ENCODE measurements around a stretch of chr11.

GRCh38 chr11:74138354-74139225 lies 32.2 kb downstream of the C2CD3 start:
- RRBS, 2 experiments = no CpG with 5 or more reads among the region's 7 CpGs

GRCh38 chr11:74319080-74319576 lies 7.7 kb upstream of the P4HA3 start:
- RRBS, 2 experiments = no CpG with 5 or more reads among the region's 2 CpGs

- RRBS, 2 experiments = no CpG with 5 or more reads among the region's 6 CpGs
These were observed 14.2 kb upstream of the P4HA3 start for GRCh38 chr11:74325555-74326204.

DNA sequence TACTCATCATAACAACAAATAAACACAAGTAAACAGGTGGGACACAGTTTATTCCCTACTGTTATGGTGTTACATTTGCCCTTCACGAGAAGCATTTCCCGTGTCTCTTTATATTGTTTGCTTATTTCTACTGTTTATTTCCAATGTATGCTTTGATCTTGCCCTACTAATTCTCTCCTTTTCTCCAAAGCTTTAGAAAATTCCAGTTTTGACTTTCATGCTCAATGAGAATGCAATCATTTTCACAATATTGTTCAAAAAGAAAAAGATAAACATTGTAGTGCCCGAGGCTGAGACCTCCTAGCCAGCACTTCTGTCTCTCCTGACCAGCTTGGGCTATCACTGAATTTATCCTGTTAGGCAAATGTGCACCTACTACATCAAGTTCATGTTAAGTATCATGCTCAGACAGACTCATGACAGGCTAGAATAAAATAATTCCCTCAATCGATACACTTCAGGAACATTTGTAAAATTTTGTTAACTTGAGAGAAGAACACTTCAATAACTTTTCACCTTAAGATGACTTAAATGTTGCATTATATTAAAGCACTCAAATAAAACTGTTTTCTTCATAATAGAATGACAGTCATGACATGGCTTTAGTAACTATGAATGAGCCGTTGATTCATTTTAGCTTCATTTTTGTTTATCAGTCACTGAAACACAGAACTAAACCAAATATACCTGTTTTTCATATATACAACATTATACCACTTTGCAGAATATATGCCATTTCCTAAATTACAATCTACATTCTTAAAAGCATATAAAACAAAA lies 22.4 kb upstream of the P4HA3 start:
- RRBS, 2 experiments = no CpG with 5 or more reads among the region's 5 CpGs

DNA sequence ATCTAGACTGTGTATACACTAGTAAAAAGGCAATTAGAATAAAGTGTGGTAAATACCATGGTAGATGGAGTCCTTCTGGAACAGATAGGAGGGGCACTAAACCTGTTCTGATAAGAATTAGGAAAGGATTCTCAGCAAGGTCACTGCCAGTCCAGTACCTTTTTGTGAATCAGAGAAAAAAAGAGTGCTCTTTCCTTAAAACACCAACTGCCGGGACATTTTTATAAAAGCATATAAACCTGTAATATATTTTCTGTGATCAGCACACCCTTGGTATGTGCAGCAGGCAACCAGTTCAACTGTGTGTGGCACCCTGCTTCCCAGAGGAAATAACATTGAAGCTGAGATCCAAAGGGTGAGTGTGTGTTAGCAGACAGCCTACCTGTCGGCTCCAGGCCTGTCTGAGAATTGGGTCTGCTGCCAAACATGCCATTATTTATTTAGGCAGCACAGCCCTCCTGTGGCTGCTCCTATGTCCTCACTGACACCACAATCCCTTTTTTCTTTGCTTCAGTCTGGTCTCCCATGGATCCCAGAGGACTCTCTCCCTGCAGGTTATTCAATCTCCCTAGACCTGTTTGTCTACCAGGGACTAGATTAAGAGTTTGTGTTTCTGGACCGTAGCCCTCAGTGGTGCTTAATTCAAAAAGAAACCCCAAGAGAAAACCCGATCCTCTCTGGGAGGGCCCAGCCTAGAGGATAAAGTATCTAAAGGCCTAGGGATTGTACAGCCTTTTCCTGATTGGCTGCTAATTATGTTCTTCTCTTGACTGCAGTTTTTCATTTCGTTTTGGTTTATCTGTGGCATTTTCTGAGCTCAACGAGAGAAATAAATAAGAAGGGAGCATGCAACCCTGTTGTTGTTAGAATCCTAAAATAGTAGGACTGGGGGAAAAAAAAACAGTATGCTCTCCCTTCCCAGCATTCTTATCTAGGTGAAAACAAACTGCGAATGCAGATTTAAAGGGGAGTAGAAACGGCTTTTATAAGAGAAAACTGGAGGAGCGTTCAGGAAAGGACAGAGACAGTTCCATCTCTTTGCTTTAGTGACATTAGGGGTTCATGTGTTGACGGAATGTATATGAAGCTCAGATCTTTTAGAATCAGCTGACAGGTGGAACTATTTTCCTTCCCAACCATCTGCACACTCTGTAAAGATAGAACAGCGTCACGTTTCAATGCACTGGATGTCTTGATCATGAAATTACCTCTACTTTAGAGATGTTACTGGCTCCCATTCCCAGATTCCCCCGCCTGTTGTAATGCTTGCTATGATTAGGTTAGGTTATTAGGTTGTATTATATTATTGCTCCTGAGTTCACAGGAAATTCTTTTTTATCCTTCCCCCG lies 24.0 kb downstream of the KCNE3 start:
- RRBS, 2 experiments = no CpG with 5 or more reads among the region's 14 CpGs

DNA sequence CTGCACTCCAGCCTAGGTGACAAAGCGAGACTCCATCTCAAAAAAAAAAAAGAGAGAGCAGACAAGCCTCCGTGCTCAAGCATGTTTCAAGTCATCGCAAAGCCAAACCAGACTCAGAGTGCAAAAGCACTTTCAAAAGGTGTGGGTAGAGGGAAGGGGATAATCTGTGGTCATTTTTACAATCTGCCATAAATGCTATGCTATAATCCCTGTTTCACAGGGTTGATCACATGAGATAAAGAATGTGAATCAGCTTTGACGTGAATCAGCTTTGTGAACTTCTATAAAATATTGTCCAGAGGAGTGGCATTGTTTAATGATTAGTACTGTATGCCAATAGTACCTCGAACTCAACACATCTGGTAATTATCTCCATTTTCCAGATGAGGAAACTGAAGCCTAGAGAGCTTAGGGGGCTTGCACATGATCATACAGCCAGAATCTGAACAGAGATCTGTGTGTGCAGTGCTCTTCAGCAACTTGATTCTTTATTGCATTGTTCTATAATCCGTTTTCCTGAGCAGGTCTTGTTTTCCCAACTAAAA lies 20.0 kb upstream of the POLD3 start:
- RRBS, 2 experiments = no CpG with 5 or more reads among the region's 6 CpGs

- RRBS, 2 experiments = no CpG with 5 or more reads among the region's 12 CpGs
These were observed 6.2 kb downstream of the RNF169 start for GRCh38 chr11:74754658-74755415.

DNA sequence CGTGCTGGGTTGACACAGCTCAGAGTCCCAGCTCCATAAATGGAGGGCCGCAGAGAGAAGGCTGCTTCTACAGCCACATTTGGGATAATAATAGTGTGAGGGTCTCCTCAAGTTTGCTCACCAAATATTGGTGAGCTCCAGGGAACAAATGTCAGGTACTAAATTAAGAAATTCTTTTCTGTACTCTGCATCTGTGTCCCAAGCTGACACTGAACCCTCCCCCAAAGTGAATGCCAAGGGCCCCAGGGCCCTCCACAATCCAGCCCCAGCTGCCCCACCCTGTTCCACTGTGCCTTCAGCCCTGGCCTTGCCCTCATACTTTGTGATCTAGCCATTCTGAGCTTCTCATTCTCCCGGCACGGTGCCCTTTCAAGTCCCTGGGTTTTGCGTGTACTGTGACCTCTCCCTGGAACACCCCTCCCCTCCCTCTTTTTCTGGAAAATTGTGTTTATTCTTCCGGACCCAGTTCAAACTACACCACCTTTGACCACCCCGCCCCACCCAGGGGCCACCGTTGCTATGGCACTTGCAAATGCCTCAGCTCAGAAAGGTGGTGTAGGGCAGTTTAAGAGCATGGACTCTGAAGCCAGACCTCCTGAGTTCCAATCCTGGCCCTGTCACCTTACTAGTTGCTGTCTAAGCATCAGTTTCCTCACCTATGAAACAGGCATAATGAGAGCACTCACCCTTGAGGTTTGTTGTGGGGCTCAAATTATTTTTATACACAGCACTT lies 17.6 kb downstream of the SLCO2B1 start:
- RRBS, 2 experiments = 44 to 46% methylated on average over 4 of the region's 8 CpGs

- RRBS, 2 experiments = no CpG with 5 or more reads among the region's 24 CpGs
These were observed 42.1 kb downstream of the SLCO2B1 start for GRCh38 chr11:75192717-75193670.

GRCh38 chr11:75329727-75330879 lies 21.4 kb downstream of the ARRB1 start:
- RRBS, 2 experiments = no CpG with 5 or more reads among the region's 6 CpGs

- RRBS, 2 experiments = no CpG with 5 or more reads among the region's 6 CpGs
These were observed 18.4 kb upstream of the ARRB1 start for GRCh38 chr11:75369812-75370355.

DNA sequence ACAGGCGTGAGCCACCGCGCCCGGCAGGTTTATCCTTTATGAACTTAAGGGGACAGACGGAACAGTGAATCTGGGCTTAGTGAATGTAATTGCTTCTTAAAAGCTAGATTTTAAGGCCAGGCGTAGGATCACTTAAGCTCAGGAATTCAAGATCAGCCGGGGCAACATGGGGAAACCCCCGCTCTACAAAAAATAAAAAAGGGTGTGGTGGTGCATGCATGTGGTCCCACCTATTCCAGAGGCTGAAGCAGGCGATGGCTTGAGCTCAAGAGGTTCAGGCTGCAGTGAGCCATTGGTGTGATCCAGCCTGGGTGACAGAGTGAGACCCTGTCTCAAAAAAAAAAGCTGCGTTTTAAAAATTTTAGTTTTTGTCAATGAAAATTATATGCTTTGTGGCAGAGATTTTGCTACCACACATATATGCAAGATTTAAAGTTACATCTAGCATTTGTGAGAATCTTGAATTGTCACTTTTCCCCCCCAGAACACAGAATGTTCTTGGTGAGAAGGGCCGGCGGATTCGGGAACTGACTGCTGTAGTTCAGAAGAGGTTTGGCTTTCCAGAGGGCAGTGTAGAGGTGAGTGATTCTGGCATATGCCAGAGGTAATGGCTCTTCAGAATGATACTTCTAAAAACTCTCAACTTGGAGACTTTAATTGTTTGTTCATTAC lies 2.0 kb downstream of the RPS3 start:
- RRBS, 2 experiments = no CpG with 5 or more reads among the region's 13 CpGs

DNA sequence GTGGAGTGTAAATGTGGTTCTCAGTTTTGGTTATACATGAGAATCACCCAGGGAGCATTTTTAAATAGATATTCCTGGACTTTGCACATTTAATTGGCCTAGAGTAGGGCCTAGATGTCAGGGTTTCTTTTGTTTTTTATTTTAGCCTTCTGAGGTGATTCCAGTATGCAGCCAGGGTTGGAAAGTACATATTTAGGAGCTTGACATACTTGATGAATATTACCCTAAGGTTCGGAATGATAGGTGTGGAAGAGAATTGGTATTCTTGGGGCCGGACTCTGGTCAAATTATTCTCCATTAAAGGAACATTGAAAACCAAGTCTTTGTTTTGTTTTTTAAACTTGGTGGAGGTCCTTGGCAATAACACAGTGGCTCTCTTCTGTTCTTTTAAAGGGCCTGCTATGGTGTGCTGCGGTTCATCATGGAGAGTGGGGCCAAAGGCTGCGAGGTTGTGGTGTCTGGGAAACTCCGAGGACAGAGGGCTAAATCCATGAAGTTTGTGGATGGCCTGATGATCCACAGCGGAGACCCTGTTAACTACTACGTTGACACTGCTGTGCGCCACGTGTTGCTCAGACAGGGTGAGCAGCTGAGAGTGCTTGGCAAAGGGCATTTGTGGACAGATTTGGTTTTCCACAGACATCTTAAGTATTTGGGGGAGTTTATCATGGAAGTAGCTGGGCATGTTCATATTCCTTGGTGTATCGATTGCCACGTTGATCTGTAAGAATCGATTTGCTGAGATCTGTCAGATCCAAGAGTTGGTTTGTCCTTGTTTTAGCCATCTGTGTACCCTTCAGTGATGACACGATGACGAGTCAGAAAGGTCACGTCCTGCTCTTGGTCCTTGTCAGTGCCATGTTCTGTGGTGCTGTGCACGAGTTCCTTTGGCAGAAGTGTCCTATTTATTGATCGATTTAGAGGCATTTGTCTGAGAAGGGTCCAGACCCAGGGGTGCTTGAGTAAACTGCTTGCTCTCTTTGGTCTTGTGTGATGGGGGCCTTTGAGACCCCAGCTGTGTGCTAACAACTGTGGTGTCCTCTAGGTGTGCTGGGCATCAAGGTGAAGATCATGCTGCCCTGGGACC lies 4.7 kb downstream of the RPS3 start:
- RRBS, 2 experiments = no CpG with 5 or more reads among the region's 17 CpGs

- RRBS, 2 experiments = no CpG with 5 or more reads among the region's 12 CpGs
These were observed 11.5 kb upstream of the GDPD5 start for GRCh38 chr11:75537090-75537727.

- RRBS, 2 experiments = no CpG with 5 or more reads among the region's 14 CpGs
These were observed 11.3 kb downstream of the SERPINH1 start for GRCh38 chr11:75573101-75574099.

GRCh38 chr11:75667089-75667730 lies 1.6 kb downstream of the MAP6 start:
- RRBS, 2 experiments = 1% methylated on average over 17 to 24 of the region's 54 CpGs

DNA sequence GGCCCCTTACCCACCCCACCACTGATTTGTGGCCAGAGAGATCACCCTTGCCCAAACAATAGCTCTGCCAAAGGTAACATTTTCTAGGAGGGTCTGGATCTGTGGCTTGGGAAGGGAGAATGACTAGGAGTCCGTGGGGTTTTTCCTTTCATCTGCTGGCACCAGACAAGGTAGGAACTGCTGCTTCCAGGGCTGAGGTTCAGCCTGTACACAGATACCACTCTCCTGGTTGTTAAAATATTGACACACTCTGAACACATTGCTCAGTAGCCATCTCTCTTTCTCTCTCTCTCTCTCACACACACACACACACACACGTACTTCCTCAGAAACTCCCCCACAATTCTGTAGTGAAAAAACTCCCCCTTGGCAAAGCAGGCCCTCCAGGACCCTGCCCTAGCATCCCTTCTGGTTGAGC lies 1.1 kb downstream of the MOGAT2 start:
- RRBS, 2 experiments = no CpG with 5 or more reads among the region's 2 CpGs

DNA sequence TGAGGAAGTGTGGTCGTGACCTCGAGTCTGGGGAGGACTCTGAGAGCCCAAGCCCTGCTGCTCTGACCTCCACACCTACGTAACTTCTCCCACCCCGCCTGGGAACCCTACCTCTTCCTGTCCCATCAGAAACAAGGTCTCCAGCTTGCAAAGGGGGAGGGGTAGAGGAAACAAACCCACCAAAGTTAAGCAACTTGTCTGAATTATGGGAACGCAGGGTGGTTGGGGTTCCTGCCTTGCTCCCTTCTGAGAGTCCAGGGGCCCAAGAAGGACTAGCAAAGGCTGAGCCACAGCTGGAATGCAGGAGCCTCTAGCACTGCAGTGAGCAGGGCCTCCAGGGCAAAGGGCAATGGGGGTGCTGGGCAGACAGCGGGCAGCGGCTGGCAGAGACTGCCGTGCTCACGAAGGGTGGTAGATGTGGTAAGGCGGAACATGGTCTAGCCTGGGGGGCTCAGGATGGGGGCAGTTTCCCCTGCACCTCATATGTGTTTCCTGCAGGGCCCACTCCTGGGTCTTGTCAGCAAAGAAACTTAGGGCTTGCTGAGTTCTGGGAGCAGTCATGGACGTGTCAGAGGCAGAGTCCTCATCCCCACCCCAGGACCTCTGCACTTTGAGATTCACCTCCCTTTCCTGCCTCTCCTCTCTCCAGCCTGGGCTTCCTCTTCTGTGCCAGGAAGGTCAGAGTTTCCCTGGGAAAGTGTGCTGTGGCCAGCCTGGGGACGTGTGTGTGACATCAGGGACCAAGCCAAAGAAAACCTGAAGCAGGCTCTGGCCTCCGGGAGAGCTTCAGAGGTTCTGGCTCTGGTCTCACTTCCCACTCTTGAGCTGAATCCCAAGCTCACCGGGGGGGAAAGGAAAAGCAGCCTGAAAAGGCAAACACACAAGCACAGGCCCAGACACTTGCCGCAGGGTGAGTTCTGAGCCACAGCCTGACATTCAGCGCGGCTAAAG lies 4.3 kb downstream of the MOGAT2 start:
- RRBS, 2 experiments = 52 to 58% methylated on average over 2 of the region's 17 CpGs

GRCh38 chr11:75795795-75796239 lies 19.2 kb upstream of the UVRAG start:
- RRBS, 2 experiments = no CpG with 5 or more reads among the region's 2 CpGs

GRCh38 chr11:75812894-75813531 lies 2.0 kb upstream of the UVRAG start:
- RRBS, 2 experiments = no CpG with 5 or more reads among the region's 4 CpGs

All from bronchial epithelial cell (primary cell).